Skin of body (tissue), 2 donors: ENCODE data around the gene AMZ1.

DNA sequence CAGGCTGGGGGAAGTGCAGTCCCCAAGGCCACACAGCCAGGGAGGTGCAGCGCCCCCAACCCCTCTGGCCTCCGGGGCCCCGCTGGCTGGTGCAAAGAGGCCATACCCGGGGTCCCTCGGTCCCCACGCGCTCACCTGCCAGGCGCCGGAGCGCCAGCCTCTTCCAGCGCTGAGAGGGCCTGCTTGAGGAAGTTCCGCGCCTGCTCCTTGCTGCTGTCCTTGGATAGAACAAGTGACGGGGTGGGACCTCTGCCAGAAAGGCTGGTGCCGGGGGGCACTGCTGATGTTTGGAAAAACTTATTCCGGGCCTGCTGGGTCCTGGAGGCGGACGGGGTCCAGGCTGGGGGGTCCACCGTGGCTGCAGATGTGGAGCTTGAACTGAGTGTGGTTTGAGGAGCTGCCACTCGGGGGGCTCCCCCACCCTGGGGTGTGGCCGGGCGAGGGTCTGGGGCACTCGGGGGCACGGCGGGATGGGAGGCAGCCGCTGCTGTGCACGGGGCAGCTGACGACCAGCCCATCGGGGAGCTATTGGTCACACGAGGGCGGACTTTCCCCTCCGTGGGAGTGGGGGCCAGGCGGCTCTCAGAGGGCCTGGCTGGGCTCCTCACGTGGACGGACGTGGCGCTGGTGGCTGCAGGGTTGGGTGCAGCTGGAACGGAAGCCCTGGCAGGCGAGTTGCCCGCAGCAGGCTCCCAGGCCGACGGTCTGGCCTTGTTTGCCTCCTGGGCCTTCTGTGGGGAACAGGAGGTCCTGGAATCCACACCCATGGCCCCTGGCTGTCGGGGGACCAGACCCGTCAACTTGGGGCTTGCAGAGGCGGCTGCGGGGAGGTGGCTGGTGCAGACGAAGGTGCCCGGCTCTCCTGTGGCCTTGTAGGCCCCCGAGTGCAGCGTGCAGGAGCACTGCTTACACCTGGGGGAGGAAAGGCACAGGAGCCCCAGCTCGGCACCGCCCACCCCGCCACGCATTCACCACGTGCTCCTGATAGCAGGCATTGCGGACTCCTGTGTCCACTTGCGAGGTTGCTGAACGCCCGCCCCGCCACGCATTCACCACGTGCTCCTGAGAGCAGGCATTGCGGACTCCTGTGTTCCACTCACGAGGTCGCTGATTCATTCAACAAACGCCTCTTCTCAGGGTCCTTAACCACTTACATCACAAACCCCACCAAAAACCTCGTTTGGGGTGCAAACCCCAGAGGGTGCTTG, 14.3 kb downstream of the MICALL2 start:
- RAMPAGE, long total RNA: no peak

- RAMPAGE, long total RNA: no peak
Observed at GRCh38 chr7:1457998-1458784, 1.1 kb downstream of the MICALL2 start.

DNA sequence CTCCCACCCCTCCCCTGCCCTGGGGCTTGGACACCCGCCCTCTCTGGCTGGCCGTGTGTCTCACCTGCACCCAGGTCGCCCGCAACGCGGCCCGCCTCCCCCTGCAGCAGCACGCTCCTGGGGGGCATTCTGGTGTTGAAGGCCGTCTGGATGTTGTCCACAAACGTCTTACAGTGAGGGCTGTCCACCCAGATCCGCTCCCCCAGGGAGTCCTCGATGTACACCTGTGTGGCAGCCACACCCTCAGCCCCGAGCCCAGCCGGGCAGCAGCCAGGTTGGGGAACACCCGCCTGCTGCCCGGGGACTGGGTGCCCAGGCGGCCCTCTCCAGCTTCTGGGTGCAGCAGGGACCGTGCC, 4.8 kb downstream of the INTS1 start:
- RAMPAGE, long total RNA: no peak

DNA sequence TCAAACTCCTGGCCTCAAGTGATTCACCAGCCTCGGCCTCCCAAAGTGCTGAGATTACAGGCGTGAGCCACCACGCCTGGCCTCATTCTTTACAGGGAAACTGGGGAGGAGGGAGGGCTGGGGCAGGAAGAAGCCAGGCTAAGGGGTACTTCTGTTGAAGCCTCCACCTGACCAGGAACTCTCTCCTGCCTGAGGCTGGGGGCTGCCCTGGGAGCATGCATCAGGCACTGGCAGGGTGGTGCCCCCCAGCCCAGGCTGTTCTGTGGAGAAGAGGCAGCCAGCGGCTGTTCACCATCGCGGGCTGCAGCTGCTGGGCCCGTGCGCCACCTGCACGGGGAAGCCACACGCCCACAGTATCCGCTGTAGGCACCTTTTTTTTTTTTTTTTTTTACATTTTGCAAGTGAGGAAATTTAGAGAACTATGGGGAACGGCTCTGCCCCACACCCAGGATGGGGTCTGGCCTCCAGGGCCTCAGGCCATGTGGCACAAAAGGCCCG, 8.5 kb upstream of the INTS1 start:
- RAMPAGE, long total RNA: no peak

GRCh38 chr7:1547566-1548385, 8.2 kb downstream of the TMEM184A start:
- RAMPAGE, long total RNA: no peak

GRCh38 chr7:1668561-1669045, 1.5 kb upstream of the ELFN1 start:
- RAMPAGE, long total RNA: no peak

- RAMPAGE, long total RNA: no peak
Observed at GRCh38 chr7:1939843-1941012, 270.2 kb downstream of the ELFN1 start.

- RAMPAGE, long total RNA: no peak
Observed at GRCh38 chr7:2063439-2064236, 169.1 kb downstream of the MAD1L1 start.

DNA sequence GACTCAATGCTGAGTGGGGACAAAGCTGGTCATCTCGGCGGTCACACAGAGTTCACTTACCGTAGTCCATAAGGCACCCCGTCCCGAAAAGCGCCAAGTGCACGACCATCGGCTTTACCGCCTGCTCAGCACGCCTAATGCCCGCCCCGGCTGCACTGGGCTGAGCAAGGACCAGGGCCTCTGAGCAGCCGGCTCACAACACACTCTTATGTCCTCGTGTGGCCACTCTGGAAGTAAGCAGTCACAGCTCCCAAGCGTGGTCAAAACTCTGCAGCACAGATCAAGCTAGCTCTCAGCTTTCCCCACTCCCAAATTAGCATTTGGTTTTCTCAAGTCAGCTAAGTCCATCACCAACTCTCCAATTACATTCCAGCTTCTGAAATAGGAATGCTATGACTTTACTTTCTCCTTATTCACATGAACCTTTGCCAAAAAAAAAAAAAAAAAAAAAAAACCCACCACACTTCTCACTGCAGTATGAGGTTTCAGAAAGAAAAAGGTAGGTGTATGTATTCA, 57.6 kb downstream of the MAD1L1 start:
- RAMPAGE, long total RNA: no peak

- RAMPAGE, long total RNA: no peak
Observed at GRCh38 chr7:2219204-2219813, 13.4 kb downstream of the MAD1L1 start.

DNA sequence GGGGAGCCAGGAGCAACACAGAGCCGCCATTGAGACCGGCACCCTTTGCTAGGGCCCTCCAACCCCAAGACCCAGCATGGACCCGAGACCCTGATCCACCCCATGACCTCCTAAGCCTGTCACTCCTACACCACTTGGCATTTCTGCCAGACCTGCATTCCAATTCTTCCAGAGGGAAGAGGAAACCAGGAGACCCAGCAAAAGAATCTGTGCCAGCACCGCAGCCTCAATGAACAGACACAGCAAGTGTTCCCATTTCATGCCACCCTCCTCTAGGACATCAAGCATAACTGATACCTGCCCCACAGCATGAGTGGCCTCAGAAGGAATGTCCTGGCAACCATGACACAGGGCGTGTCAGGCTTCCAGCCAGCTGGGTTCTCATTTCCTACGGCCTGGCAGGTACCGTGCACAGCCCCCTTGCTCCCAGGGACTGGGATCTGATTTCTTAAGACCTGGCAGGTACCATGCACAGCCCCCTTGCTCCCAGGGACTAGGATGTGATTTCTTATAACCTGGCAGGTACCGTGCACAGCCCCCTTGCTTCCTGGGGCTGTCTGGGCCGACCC, 7.8 kb downstream of the MAD1L1 start:
- RAMPAGE, long total RNA: no peak

GRCh38 chr7:2234755-2235474, 2.2 kb upstream of the MAD1L1 start:
- RAMPAGE, long total RNA: no peak

DNA sequence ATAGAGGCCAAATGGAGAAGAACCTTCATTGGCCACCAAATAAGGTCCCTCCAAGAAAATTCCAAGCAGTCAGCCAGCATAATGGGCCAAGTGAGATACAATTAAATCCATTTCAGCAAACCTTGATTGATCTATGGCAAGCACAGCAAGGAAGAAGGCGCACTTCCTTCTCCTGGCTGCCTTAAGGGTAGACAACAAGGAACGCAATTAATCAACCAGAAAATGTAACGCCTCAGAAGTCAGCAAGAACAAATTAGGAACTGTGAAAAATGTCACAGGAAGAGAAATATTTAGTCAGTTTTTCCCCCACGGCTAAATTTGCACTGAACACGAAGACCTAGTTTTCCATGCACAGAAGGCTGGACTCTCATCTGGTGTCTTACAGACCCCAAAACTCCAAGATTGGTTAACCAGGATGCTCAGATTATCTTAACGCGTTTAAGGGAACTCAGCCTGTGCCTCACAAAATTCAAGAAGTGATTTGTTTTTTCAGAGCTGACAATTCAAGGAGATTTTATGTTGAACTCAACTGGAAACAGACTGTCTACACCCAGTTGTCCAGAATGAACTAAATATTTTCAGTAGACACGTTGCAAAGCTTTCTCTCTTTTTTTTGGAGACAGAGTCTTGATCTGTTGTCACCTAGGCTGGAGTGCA, 14.3 kb downstream of the SNX8 start:
- RAMPAGE, long total RNA: no peak

- RAMPAGE, long total RNA: no peak
Observed at GRCh38 chr7:2313627-2314063, 596 bp downstream of the SNX8 start.

GRCh38 chr7:2353843-2354677, 567 bp upstream of the EIF3B start:
- RAMPAGE, long total RNA: no peak

GRCh38 chr7:2363455-2363780, 8.8 kb downstream of the EIF3B start:
- RAMPAGE, long total RNA: no peak

DNA sequence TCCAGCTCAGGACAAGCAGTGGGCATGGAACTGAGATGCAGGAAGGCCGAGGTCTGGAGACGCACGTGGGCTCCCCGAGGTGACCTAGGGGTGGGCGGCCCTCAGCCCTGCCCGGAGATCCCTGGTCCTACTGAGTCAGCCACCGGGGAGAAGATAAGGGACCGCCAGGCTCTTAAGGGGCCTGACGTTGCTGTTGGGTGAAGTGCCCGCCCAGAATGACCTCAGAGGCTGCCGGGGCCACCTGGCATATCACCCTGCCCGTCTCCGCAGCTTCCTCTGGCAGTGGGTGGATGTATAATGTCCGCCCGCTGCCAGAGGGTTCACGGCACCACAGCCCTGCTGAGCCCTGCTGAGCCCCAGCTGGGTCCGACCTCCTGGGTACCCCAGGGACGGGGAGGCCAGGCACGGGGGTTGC, 8.8 kb upstream of the LFNG start:
- RAMPAGE, long total RNA: no peak

DNA sequence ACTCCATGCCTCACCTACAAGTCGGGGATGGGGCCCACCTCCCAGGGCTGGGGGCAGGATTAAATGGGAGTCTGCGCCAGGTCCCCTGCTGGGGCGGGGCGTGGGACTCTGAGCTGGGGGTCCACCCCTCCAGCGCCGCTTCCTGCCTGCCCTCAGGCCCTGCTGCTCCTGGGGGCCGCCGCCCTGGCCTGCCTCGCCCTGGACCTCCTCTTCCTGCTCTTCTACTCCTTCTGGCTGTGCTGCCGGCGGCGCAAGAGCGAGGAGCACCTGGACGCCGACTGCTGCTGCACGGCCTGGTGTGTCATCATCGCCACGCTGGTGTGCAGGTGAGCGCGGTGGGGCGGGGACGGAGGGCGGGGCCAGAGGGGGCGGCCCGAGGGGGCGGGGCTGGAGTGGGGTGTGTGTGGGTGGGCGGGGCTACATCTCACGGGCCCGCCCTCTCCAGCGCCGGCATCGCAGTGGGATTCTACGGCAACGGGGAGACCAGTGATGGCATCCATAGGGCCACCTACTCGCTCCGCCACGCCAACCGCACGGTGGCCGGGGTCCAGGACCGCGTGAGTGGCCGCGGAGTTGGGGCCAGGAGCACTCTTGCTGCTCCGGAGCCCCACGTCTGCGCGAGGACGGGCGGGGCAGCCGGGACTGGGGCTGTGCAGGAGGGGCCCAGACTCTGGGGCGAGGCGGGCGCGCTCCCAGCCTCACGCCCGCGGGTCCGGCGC, 15.1 kb downstream of the TTYH3 start:
- RAMPAGE, long total RNA: no peak

GRCh38 chr7:2687960-2688607, at the start of gene AMZ1:
AMZ1 (plus strand) TSS chr7:2688202.
- RAMPAGE, long total RNA: no peak

- RAMPAGE, long total RNA: no peak
Observed at GRCh38 chr7:2738216-2738715, 50.3 kb downstream of the AMZ1 start.